Cardiac atrium fibroblast (primary cell): ENCODE measurements around a stretch of chr14.

GRCh38 chr14:58310220-58310743 is 11.9 kb downstream of the ARID4A start:
- RAMPAGE, long total RNA = no peak

- RAMPAGE, long total RNA = no peak
Observed at GRCh38 chr14:58331046-58331550, 32.7 kb downstream of the ARID4A start.

- RAMPAGE, long total RNA = no peak
Observed at GRCh38 chr14:58521272-58521863, 93.8 kb downstream of the KIAA0586 start.

GRCh38 chr14:58639509-58640194 is 1.9 kb downstream of the DACT1 start:
- RAMPAGE, long total RNA = no peak

DNA sequence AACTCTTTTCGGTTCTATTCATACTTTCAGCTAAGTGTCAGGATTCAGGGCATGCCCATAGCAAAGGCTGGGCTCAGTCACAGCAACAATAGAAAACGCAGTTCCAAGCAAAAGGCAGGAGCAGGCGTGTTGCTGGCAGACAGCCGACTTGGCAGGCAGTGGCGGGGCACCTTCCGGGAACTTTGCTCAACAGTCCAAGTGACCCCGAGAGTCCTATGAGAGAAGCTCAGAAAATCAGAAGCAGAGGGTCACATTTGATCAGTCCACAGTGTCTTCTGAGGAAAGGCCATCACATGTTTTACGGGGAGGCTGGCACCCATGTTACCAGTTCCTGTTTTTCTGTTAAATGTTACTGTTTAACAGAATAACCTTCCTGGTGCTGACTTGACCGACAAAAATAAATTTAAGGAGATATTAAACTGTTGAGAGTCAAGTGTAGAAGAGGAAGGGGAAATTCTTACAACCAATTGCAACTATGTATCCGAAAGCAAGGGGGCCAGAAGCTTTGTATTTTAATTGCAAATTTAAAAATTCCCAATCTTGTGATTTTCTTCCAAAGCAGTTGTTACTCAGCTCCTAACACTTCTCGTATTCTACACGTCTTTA is 115.1 kb downstream of the DACT1 start:
- RAMPAGE, long total RNA = no peak

- RAMPAGE, long total RNA = no peak
Observed at GRCh38 chr14:59215301-59215671, 26.8 kb downstream of the DAAM1 start.

- RAMPAGE, long total RNA = no peak
Observed at GRCh38 chr14:59301430-59301874, 113.0 kb downstream of the DAAM1 start.

GRCh38 chr14:59447335-59448116 is 17.7 kb downstream of the GPR135 start:
- RAMPAGE, long total RNA = no peak

DNA sequence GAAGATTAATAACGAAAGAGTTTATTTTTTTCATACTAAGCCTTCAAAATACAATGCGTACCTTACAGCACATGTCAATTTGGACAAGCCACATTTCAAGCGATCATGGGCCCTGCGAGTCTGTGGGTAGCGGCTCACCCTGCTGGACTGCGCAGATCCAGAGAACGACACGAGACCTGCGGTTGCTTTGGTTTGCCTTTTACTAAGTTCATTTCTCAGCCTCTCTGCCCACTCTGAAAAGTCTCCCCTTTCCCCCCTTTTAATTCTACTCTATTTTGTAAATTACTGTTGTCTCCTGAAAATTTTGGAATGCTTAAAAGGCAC is 48.5 kb upstream of the RTN1 start:
- RAMPAGE, long total RNA = no peak

GRCh38 chr14:60003031-60003608 is 88.6 kb upstream of the PCNX4 start:
- RAMPAGE, long total RNA = no peak

DNA sequence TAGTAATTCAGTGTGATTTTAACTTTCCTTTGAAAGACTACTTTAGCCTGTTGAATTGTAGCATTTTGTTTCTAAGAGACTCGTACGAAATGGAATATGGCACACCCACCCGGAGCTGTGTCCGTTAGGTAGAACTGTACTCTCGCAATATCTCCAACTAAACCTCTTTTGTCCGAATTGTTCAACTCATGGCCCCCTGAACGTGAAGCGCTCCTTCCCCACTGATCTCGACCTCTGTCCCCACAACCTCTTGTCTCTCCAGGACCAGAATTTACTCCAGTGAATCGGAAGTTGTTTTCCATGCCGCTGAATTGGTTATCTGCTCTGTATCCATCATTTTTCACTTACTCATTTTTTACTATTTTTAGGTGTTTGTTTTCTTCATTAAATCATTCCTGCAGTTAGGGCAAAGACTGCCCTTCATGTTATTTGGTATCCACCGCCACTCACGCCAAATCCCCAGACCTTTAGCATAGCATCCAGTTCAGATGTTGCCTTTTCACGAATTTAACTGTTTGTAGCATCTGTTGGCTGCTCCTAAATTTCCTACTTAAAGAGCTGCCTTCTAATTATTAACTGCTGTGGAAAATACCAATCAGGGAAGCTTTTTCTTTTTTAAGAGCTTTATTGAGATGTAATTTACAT is 995 bp downstream of the PCNX4 start:
- RAMPAGE, long total RNA = no peak

GRCh38 chr14:60244998-60245529 is 4.0 kb upstream of the PPM1A start:
- RAMPAGE, long total RNA = no peak

GRCh38 chr14:60646631-60646833 is 2.7 kb downstream of the SIX1 start:
- RAMPAGE, long total RNA = no peak

- RAMPAGE, long total RNA = no peak
Observed at GRCh38 chr14:60982031-60982426, 984 bp downstream of the SLC38A6 start.

DNA sequence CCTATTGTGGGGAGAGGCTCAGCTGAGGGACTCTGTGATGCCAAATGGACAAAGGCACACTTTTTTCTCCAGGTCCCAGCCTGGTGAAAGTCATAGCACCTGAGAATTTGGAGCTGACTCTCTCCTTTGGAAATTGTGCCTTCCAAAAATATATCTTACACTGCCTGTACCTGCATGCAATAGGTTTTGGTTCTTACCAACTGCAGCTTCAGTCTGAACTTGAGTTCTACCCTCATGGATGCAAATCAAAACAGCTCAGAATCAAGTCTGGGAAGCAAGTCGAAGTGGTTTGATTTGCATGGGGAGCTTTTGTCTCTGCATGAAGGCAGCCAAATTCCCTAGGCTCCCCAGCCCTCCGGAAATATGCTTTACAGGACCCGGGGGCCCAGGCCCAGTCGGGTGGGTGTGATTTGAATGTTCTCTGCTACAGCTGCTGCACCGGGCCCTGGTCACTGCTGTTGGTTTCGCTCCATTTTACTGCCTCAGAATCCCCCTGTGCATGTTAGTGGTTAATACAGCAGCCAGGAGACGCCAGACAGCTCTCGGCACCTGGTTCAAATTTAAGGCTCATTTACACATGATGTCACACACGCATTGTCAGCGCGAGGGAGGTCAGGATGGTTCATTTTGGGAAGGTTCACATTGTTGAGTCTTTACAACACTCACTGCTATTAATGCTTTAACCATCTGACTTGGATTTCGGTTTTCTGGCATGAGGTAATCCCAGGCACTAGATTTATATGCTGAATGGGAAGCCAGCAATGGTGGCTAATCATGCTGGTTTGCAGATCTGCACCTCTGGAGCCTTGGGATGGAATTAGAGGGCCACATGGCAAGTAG is 99.5 kb downstream of the SLC38A6 start:
- RAMPAGE, long total RNA = no peak

DNA sequence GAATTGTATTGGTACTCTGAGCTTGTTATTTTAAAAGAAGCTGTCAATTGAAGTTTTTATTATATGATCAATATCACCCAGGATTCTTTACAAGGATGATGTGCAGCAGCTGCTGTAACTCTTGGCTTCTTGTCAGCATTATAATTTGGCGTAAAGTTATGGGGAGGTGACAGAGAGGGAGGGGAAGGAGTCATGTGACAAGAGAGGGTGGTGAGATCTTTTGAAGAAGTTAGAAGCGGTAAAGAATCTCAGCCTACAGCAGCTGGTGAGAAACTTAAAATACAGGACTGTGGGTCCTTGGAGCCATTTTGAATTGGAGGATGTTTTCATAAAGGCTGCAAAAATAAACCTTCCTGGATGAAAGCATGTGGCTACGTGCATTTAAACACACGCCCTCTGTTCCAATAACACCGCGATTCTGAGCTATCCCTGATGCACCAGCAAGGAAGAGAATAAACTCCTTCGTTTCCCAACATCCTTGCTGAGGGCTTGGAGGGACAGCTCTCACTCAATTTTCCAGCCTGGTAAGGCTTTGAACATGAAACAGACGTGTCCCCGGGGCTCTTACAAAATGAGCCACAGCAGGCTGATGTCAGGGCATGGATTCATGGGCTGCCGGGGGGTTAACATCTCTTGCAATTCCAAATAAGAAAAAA is 133.7 kb downstream of the TMEM30B start:
- RAMPAGE, long total RNA = no peak

DNA sequence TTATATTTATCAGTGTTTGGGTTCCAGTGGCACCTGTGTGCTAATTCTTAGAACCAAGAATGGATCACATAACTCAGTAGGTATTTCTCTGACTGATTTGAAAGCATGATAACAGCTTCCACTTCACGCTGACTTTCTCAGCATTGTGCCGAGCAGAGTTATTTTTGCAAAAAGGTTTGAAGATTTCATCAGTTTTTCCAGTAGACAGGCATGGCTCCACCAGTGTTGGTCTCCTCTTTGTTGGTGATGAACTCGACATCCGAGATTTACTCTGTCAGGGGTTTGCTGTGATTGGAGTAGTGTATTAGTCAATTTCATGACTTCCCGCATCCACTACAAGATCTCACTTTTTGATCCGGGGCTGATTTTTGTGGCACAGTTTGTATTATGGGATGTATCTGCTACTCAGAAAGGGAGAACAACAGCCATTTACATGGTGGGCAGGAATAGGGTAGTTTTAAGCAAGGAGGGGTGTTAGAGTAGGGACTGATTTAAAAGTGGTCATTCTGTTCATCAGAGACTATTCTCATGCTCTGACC is 85.3 kb downstream of the PRKCH start:
- RAMPAGE, long total RNA = no peak

DNA sequence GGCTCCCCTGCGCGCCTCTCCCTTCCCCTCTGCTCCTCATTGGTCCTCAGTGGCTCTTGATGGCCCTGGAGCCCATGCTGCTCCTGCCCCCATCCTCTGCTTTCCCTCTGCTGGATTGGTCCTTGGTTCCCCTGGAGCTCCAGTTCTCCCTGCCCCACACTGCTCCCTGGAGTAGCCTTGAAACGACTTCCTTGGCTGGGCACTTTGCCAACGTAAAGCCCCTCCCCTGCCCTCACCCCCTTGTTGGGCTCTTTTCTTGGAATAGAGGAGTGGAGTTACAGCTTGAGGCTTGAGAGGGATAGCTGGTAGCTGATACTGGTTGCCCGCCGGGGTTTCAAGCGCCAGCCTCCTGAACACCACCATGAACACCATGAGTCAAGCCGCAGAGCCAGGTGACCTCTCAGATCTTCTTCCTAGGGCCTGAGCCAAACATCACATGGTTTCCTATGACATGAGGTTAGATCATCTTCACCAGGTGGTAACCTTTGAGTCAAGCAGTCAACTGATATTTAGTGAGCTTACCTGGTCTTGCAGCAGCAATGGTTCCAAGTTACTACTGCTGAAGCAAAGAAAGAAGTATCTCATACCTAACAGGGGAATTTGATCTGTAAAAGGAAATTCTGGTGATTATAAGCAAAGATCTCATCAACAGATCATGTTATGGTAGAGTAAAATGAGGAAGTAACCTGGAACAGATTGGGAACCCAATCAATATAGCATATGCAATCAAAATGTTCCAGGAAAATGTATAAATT is 139.9 kb downstream of the PRKCH start:
- RAMPAGE, long total RNA = no peak

DNA sequence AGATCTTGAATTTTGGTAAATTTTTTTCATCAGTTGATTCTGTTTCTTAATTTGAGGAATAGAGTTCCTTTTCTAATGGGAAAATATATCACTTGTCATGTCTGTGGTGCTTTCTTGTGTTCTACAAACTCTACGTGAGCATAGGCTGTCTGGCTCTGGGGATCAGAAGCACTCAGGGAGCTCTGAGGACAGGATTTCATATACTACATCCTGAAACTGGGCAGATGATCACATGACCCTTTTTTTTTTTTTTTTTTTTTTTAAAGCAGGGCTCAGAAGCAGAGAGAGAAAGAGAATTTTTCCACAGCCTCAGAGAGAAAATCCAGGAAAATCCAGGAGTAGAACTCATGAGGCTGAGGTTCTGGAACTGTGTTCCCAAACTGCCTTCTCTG is 183.3 kb upstream of the HIF1A start:
- RAMPAGE, long total RNA = no peak

GRCh38 chr14:61562483-61563526 is 132.5 kb upstream of the HIF1A start:
- RAMPAGE, long total RNA = no peak